ENCODE measurements around the genes DSPP and MEPE.

- RRBS: no CpG with 5 or more reads among the region's 4 CpGs
These were observed 250.7 kb downstream of the ARHGAP24 start for GRCh38 chr4:85725587-85726207.

DNA sequence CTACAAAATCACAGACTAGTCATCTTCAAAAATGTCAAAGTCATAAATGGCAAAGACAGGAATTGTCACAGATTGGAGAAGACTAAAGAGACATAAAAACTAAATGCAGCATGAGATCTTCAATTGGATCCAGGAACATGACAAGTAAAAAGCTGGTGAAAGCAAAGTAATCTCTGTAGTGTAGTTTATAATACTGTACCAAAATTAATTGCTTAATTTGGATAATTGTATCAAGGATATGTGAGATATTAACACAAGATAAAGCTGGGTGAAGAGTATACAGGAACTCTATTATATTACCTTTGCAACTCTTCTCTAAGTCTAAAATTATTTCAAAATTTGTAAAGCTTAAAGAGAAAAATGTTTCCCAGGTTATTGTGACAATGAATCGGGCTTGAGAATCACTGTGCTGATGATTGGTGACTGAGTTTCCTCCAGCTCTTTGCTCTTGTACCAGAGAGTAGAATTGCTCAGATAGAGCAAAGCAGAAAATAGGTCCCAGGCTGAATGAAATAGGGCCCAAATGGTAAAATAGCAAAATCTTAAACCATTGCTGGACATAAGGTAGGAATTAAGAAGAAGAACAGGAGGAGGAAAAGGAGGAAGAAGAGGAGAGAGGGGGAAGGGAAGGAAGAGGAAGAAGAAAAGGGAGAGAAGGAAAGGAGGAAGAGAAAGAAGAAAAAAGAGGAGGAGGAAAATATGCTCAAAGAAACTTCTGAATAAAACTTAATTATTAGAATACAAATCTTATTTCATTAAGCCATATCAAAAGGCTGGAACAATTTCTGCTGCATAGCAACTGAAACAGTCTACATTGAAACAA is 325.2 kb downstream of the ARHGAP24 start:
- RRBS: no CpG with 5 or more reads among the region's 1 CpG

DNA sequence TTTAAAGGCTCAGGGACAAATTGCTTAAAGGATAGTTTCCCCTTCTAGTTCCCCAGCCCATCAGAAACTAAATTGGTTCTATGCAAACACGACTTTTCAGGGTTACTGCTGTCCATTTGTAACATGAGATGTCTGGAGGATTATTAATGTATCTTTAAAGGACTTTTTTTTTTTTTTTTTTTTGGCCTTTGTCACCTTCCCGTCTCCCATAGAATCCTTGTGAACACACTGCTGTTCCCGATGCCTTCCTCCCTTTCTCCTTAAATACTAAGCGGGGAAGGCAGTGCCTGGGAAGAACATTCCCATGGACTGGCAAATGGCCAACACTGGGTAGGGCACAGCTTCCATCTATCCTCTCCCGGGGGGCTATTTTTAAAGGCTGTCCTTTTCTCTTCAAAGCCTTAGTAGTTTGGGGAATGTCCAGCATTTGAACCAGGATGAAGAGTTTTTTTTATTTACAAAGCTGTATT is 427.5 kb downstream of the MAPK10 start:
- RRBS: no CpG with 5 or more reads among the region's 5 CpGs

DNA sequence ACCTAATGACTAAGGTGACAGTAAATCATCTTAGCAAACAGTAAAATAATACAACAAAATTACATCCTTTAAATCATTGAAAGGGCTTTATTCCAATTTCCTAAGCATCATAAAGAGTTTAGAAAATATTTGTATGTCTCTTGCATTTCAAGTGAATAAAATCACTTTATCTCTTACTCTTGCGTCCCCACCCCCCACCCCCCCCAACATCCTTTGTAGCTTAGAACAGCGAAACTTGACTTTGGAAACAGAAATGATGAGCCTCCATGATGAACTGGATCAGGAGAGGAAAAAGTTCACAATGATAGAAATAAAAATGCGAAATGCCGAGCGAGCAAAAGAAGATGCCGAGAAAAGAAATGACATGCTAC is 359.6 kb downstream of the MAPK10 start:
- RRBS: no CpG with 5 or more reads among the region's 6 CpGs

GRCh38 chr4:86594388-86595494 is 626 bp downstream of the PTPN13 start:
- RRBS: 4% methylated on average over 9 of the region's 69 CpGs

DNA sequence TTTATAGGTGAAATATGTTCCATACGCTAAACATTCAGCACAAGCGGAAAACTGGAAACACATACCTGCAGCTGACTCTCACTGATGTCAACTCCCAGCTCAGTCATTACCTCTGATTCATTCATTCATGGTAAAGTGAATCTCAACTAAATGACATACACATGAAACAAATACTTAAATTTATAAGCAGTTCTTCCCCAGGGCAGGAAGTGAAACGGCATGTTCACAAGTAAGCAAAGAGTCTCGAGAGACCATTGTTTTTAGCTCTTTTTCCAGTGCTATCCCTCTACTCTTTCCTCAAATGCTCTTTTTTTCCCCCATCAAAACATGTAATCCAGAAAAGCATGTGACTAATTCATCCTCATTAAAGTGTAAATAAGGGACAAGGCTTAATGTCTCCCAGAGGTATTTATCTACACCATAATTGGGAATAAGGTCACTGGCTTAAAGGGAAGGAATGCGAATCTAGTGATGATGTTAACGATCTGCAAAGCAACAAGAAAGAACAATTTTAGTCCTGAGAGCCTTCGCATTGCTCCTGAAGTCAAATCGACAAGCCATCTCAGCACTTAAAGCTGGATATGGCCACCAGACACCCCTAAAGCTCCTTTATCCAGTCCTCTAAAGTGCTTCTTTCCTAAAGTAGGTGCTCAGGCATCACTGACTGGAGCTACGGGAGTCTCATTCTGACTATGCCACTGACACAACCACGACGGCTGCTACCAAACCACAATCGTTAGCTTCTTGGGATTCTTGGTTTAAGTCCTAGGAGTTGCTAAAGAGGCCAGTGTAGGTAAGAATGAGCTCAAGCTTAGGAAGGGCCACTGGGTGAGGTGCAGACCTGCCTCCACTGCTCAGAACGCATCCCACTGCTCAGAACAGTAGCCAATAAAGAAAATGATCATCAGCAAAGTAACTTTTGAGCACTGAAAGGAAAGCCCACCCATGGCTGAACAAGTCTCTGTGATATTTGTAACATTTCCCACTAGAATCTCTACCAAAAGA is 1.2 kb downstream of the SLC10A6 start:
- RRBS: no CpG with 5 or more reads among the region's 13 CpGs

- RRBS: no CpG with 5 or more reads among the region's 3 CpGs
These were observed 1.7 kb downstream of the AFF1 start for GRCh38 chr4:86936552-86936873.

DNA sequence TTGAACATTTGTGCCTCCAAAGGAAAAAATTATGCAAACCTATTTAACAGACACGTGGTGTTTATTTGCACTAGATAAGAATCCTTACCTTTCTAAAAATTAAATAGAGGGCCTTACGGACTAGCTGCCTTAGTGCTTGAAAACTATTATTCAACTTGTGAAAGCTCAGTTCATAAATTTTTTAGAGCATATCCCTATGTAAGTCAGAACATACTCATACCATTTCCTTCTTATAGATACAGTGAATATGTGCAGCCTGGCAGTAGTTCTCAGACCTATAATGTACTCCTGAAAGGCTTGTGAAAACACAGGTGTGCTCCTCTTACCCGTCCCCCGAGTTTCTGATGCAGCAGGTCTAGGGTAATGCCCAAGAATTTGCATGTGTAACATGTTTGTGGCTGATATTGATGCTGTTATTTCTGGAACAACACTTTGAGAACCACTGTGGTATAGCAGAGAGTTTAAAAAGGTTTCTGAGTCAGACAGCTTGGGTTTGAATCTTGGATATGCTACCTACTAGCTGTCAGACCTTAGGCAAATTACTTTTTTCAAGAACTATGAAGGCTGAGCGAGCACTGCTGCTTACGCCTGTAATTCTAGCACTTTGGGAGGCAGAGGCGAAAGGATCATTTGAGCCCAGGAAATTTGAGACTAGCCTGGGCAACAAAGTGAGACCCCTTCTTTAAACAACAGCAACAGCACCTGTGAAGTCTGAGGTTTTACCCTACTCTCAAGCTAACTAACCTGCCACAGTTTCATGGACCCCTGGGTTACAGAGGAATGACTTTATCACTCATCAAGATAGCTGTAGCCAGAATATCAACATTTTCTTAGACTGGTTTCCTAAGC is 4.9 kb downstream of the AFF1 start:
- RRBS: no CpG with 5 or more reads among the region's 7 CpGs

GRCh38 chr4:87034813-87035118 is 100.0 kb downstream of the AFF1 start:
- RRBS: no CpG with 5 or more reads among the region's 5 CpGs

DNA sequence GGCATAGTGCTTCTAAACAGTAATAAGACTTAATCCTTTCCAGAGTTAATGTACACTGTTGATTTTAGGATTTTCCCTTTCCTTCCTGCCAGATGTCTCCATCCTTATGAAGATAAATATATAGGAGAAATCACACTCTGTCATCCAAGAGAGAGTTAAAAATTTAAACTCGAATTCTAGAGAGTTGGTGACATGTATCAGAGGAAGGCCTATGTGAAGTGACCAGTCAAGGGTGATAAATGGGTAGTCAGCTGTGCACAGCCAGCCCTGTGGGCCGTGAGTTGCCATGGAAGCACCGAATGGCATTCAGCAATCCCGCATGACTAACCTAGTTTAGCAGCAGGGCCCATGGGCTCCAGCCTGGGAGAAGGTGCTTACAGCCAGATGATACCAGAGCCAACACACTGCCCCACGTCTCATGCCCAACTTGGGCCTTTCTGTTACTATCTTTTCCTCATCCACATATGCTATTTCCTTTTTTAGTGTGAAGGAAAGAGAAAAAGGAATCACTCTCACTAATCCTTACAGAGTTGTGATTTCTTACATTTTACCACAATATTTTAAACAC is 104.0 kb downstream of the AFF1 start:
- RRBS: no CpG with 5 or more reads among the region's 5 CpGs

DNA sequence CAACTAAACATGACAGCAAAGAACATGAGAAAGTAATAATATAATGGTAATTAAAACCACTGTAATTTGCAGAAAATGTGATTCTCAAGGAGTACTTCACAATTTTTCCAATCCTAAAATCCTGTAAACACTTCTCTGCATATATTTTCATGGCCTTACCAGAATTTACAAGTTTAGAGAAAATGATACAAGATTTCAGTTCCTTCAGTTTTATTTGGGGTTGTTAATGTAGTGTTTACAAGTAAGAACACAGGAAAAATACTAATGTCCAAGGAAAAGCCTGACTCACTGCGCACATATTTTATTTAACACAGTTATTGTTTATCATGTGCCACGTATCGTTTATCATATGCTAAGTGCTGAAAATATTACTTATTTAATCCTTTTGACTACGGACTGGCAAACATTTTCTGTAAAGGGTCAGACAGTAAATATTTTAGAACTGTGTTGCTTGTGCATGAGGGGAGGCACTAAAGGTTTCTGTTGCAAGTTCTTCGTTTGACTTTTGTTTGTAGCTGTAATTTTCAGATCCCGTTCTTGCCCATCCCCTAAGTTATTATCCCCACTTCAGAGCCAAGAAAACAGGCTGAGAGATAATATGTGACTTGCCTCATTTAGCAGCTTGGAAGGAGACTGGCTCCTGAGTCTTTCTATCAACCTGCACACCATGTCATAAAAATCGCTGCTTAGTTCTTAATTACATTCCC is 764 bp downstream of the HSD17B13 start:
- RRBS: no CpG with 5 or more reads among the region's 7 CpGs

GRCh38 chr4:87388873-87389216 is 2.1 kb downstream of the HSD17B11 start:
- RRBS: no CpG with 5 or more reads among the region's 2 CpGs

DNA sequence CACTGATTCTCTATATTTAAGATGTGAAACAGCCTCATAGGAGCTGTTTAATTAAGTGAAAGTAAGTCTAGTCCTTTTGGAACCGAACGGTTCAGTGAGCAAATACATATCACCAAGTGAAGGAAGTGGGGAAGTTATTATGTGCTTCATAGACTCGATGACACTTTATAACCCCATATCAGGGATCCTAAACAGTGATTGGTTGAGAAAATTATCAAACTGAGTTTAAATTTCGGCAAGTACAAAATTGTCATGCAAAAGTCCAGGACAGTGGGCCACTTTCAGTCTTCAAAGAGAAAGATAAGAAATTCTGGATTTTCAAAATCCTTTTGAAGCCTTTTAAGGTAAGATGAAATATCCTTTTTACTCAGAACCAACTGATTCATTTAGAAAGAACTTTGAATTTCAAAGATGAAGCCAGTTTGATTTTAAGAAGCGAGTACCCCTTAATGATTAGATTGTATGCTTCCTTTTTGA is at the start of gene DSPP:
TSS of gene DSPP (plus strand) at position 253 of the 477 bp plus-strand sequence.
- RRBS: no CpG with 5 or more reads among the region's 5 CpGs

DNA sequence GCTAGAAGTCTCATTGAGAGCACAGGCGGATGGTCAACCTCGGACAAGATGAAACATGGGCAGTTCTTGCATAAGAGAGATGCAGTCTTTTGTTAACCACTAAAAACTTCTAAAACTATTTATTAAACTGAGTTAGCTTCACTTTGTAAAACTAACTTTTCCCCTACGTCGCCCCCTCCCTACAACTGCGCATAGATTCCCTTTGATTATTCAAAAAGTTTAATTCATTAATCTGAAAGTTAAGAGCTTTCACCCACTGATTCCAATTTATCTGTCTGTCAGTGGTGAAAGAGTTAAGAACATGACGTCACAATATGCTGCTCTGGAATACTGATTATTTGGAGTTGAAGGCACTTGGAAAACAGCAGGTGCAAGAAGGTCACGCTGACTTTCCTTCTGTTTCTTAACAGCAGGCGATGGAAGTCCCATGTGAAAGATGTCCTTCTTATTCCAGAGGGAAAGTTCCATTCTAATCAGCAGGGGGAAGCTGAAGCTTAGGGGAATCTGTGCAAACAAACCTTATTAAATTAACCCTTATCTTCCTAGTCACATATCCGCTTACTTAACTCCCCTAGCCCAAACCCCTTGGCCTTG is 29.7 kb downstream of the DMP1 start:
- RRBS: no CpG with 5 or more reads among the region's 9 CpGs

GRCh38 chr4:87819273-87820115 is 13.3 kb upstream of the MEPE start:
- RRBS: no CpG with 5 or more reads among the region's 10 CpGs

DNA sequence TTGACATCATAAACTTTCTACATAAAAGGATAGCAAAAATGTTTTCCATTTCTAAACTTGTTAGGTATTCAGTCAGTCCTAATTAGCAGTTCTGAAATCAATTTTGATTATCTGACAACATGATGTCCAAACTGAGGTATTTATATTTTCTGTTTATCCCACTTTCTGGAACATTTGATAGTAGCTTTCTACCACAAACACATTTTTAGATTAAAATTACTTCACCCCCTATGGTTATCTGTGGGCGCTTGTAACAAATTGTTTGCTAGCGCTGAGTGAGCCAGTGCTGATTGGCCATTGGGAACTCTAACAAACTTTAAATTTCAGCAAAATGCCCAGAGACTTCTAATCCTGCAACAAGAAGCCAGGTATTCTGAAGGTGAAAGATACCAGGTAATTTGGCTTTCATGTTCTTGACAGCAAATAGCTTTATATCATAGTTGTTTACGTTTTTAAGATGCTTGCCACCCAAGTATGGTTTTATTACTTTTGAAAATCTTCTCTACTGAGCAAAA is at the start of gene MEPE:
TSS of gene MEPE (plus strand) at position 348 of the 515 bp plus-strand sequence.
- RRBS: no CpG with 5 or more reads among the region's 3 CpGs

DNA sequence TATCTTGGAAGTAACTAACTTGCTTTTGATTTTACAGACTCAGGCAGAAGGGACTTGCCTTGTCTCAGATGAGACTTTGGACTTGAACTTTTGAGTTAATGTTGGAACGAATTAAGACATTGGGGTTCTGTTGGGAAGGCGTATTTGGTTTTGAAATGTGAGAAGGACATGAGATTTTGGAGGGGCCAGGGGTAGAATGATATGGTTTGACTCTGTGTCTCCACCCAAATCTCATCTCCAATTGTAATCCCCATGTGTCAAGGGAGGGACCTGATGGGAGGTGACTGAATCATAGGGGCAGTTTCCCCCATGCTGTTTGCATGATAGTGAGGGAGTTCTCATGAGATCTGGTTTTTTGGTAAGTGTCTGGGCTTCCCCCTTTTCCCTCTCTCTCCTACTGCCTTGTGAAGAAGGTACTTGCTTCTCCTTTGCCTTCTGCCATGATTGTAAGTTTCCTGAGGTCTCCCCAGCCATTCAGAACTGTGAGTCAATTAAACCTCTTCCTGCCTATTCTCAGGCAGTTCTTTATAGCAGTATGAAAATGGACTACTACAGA is 20.1 kb downstream of the PKD2 start:
- RRBS: no CpG with 5 or more reads among the region's 2 CpGs

GRCh38 chr4:88195867-88196356 is 37.5 kb upstream of the ABCG2 start:
- RRBS: no CpG with 5 or more reads among the region's 6 CpGs

- RRBS: no CpG with 5 or more reads among the region's 19 CpGs
These were observed 996 bp downstream of the PPM1K start for GRCh38 chr4:88283360-88283769.